ENCODE measurements around a stretch of chr5.

DNA sequence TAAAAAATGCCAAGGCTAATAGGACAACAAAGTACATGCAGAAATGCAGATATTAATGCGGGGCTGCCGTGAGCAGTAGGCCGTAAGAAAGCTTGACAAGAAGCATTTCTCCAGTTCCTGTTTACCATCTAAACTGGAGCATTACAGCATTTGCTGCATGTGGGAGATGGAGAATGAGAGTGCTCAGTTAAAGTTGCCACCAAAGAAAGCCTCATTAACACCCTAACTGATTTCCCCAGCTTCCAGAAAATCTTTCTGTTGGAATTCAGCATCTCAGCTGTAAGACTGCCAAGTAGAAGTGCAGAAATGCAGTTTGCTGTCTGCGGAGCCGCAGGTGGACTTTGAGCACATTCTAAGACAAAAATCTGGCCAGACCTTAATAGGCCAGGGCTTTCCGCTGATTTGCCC is 18.2 kb upstream of the TNFAIP8 start:
- CAGE, long polyA plus RNA, result no peak
- RRBS, result no CpG with 5 or more reads among the region's 6 CpGs

DNA sequence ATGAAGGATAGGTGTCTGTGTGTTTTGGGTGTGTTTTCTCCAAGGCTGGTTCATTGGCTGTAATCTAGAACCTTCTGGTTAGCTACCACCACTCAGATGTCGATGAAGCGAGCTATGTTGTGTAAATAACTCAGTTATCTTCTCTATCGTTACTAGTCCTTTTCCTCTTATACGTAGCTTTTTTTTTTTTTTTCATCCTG is 2.0 kb downstream of the TNFAIP8 start:
- CAGE, long polyA plus RNA, result no peak
- RRBS, result no CpG with 5 or more reads among the region's 4 CpGs

- CAGE, long polyA plus RNA, result start-site peak on the plus strand at chr5:119394273-119394353, 716 and 658 reads in 2 replicates
- RRBS, result no CpG with 5 or more reads among the region's 2 CpGs
Measured at GRCh38 chr5:119394041-119394616, 38.3 kb downstream of the TNFAIP8 start.

GRCh38 chr5:119411695-119412493 is 40.4 kb upstream of the HSD17B4 start:
- CAGE, long polyA plus RNA, result no peak
- RRBS, result 3% methylated on average over 4 of the region's 15 CpGs

GRCh38 chr5:122154597-122155353 is 5.2 kb upstream of the ENSG00000250803 start:
- CAGE, long polyA plus RNA, result no peak
- RRBS, result no CpG with 5 or more reads among the region's 12 CpGs

DNA sequence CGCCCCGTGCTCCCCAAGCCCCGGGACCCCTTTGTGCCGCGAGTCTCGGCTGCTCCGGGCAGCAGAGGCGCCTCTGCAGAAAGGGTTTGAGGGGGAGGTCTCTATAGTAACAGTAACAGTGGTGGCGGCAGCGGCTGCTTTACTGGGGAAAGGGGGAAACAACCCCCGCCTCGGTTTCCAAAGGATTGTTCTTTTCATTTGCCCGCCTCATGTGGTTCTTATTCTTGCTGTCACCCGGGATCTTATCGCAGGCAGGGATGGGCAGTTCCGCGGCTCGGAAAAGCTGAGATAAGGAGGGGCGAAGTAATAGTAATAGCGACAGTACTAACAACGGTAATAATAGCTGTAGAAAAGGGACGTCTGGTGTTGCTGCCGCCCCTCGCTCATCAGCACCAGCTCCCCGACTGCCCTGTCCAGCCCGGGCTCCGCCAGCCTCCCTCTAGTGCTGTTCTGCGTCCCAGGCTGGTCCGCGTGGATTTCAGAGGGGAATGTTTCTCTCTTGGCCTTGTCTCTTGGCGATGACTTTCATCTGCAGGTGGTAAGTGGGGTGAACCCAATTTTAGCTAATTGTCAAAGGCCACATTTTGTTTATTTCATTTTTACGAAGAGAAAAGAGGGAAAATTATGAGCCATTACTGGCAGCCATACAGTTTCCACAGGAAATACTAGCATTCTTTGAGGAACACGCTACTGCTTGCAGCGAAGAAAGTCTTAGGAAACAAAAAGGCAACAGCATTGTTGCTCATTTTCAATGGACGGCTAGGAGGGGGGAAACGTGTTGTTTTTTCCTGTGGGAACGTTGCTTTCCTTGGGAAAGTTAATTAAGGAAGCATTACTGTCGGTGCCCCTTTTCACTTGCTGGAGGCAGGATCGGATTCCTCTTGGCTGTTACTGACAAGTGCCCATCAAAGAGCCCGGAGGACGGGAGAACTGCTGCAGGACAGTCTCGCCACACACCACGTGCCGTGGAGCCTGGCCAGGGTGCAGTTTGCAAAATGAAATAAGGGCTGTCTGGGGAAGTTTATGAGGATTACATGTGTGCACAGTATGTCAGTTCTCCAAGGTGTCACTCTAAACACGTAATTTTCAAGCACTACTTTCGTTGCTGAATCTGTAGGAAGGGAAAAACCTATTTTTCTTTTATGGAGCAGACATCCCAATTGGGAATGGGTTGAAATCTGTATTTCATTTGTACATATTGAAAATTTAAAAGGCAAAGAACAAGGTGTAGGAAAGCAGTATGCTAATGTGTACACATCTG is 776 bp downstream of the SNCAIP start:
- CAGE, long polyA plus RNA, result no peak
- RRBS, result no CpG with 5 or more reads among the region's 46 CpGs

DNA sequence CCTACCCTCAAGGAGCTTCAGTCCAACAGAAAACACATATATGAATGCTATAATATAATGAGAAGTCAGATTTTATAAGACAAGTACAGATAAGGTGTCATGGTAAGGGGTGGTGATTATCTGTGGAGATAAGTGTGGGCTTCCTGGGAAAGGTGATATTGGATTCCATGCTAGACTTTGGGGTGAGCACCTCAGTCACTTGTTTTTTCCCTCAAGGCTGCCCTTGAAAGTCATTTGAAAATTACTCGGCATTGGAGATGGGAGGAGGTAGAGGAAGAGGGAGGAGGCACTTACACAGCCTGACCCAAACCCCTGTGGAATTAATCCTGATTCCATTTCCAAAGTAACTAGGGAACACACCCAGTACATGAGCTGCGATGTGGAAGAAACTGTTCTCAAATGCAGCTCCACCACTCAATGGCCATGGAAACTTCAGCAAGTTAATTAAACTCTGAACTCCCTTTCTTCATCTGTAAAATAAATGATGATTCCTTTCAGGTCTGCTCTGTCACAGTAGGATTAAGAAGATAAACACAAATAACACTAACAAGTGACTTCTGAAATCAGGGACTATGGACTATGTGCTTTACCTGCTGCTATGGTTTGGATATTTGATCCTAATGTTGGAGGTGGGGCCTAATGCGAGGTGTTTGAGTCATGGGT is 3.7 kb downstream of the PPIC start:
- CAGE, long polyA plus RNA, result no peak
- RRBS, result no CpG with 5 or more reads among the region's 3 CpGs

DNA sequence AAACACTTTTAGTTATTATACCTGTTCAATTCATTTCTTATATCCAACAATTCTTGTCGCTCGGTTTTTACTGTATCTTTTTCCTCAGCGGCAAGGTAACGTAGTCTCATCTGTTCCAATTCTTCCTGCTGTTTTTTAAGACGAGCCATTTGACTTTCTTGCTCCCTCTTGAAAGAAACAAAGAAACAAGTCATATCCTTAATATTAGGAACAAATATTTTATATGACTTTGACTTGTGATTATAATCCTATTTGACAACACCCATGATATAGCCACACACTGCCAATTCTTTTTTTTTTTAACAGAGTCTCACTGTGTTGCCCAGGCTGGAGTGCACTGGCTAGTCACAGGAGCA is 73.3 kb downstream of the CEP120 start:
- CAGE, long polyA plus RNA, result no peak
- RRBS, result no CpG with 5 or more reads among the region's 5 CpGs

DNA sequence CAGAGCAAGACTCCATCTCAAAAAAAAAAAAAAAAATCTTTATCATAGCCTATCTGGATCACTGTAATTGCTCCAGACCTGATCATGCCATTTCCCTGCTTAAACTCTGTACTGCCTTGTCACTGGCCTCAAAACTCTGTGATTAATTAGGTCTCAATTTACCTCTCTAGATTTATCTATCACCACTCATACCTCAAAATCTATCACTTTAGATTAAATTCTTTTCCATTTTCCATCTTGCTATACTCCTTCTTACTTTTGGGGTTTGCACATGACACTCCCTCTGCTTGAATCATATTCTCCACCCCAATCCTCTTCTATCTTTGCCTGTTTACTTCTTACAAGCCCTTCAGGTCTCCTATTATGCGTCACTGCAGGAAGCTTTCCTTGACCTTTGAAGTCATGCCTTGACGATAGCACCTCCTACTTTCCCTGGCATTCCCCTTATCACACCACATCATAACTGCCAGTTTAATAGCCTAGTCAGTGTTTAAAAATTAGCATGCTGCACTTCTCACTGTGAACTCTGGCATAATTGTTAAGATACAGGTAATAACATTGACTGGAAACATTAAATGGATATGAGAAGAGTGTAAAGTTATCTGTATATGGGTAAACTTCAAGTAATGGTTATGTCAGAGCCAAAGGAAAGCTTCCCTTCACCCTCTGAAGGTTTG is 37.0 kb upstream of the CEP120 start:
- CAGE, long polyA plus RNA, result no peak
- RRBS, result no CpG with 5 or more reads among the region's 2 CpGs

- CAGE, long polyA plus RNA, result no peak
- RRBS, result no CpG with 5 or more reads among the region's 3 CpGs
Measured at GRCh38 chr5:123875461-123875797, 363.5 kb downstream of the CSNK1G3 start.

GRCh38 chr5:124343438-124343933 is 403.0 kb downstream of the ZNF608 start:
- CAGE, long polyA plus RNA, result no peak
- RRBS, result no CpG with 5 or more reads among the region's 5 CpGs

DNA sequence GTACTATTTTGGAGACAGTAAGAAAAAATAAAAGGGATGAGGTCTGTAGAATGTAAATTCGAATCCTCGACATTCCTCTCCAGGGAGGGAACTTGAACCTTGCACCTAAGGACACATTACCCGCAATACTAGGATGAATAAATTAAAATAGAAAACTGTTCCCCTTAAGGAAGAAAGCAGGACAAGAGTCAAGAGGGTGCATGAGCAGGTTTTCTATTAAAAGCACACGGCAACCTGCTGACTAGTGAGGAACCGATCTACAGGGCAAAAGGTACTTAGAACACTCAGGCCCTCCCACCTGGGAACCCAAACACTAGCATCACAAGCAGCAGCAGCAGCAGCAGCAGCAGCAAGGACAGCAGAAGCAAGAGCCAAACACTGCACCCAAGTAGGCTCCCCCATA is 2.9 kb downstream of the ZNF608 start:
- CAGE, long polyA plus RNA, result no peak
- RRBS, result no CpG with 5 or more reads among the region's 5 CpGs

DNA sequence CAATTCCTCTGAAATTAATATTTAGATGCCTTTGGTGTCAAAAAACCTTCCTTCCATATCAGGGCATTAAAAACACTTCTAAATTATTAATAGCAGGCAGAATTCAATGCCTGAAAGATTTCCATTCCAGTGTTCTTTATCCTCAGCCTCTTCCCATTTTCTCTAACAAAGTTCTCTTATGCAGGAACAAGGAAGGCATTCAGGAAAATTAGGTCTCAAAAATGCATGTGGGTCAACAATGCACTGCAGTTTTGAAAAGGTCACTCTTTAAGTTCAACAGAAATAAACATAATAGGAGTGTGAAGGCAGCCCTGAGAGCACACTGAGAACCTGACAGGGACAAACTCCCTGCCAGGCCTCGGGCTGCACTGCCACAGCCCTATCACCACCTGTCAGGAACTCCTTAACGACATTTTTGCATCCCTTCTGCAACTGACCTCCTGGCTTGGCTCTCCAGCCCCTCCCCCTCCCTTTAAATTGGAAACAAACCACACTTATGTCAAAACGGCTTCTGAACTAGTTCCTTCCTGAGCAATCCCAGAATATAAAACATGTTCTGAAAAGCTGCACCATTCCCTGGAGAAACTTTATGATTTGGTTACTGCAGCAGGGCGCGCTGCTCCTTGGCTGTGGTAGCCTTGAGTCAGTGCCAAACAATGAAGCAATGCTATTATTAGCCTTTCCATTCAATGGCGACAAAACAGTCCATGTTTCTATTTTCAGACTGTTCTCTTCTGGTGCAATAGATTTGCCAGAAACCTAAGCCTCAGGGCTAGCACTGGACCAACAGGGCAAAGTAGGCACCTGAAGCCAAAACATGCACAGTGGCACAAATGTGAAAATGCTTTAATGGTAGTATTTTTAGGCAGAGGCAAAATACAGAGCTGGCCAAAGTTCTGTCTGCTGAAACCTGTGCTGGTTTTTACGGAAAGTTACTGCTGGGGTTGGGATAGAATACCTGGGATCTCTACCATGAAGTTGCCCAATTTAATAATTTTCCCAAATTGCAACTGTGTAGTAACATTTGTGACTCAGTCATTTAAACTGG is 160.1 kb upstream of the ZNF608 start:
- CAGE, long polyA plus RNA, result no peak
- RRBS, result no CpG with 5 or more reads among the region's 7 CpGs

DNA sequence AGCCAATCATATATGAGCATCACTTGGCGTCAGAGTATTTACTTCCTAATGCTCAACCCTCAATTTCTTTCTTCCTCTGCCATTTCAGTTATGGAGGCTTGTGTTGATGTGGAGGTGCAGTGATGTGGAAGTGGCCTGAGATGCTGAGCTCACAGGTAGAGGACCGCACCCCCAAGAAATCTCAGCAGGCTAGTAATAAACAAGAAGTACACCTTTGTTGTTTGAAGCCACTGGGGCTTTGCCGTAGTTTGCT is 206.3 kb upstream of the ZNF608 start:
- CAGE, long polyA plus RNA, result no peak
- RRBS, result no CpG with 5 or more reads among the region's 3 CpGs

GRCh38 chr5:125200206-125200774 is 453.9 kb upstream of the ZNF608 start:
- CAGE, long polyA plus RNA, result no peak
- RRBS, result no CpG with 5 or more reads among the region's 11 CpGs

- CAGE, long polyA plus RNA, result no peak
- RRBS, result no CpG with 5 or more reads among the region's 3 CpGs
Measured at GRCh38 chr5:126280990-126281563, 142.1 kb upstream of the GRAMD2B start.

DNA sequence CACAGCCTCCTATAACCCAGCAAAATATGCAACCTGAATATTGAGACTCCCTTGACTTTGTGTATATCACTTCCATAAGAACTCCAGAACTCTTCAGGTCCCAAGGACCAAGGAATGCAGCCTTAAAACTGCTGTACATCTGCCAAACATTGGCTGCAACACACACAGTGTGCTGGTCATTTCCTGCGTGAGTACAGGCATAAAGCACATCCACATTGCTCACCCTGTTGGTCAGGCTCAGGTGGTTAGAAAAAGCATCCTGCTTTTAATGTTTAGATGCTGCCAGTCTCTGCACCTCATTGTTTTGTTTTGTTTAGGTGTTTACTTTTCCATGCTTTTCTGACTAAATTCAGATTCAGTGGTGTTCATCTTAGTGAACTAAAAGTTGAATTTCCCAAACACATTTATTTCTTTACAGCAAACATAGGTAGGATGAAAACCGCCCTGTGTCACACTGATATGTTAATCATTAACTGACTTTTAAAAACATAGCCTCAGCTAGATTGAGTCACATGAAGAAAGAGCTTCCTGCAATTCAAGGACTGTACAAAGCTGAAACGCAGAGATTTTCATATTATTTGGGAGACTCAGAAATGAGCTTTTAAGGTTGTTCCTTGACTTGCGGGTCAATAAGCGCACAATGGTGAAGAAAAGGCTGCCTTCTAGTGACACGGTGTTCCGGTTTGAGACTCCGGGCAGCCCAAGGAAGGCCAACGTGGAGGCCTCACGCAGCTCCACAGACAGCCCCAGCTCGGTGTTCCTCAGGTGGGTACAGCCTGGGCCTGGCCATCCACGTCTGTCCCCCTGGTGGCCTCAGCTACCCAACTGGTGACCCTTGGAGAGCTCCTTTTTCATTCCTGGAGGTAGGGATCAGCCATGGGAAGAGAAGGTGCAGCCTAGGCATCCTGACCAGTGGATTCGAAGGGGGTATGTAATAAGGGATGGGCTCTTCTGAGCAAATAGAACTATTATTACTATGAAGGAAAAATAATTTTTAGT is 52.1 kb upstream of the GRAMD2B start:
- CAGE, long polyA plus RNA, result no peak
- RRBS, result no CpG with 5 or more reads among the region's 13 CpGs

- CAGE, long polyA plus RNA, result no peak
- RRBS, result no CpG with 5 or more reads among the region's 5 CpGs
Measured at GRCh38 chr5:126519036-126519547, 75.9 kb downstream of the ALDH7A1 start.

- CAGE, long polyA plus RNA, result no peak
- RRBS, result no CpG with 5 or more reads among the region's 4 CpGs
Measured at GRCh38 chr5:126525451-126526069, 69.5 kb downstream of the ALDH7A1 start.

- CAGE, long polyA plus RNA, result no peak
- RRBS, result no CpG with 5 or more reads among the region's 6 CpGs
Measured at GRCh38 chr5:126587558-126587990, 7.4 kb downstream of the ALDH7A1 start.

All from AG04450 (cell line).